ENCODE measurements around the gene MEIKIN.

GRCh38 chr5:129092856-129093218, 1.7 kb upstream of the ISOC1 start:
- RRBS, result no CpG with 5 or more reads among the region's 3 CpGs

DNA sequence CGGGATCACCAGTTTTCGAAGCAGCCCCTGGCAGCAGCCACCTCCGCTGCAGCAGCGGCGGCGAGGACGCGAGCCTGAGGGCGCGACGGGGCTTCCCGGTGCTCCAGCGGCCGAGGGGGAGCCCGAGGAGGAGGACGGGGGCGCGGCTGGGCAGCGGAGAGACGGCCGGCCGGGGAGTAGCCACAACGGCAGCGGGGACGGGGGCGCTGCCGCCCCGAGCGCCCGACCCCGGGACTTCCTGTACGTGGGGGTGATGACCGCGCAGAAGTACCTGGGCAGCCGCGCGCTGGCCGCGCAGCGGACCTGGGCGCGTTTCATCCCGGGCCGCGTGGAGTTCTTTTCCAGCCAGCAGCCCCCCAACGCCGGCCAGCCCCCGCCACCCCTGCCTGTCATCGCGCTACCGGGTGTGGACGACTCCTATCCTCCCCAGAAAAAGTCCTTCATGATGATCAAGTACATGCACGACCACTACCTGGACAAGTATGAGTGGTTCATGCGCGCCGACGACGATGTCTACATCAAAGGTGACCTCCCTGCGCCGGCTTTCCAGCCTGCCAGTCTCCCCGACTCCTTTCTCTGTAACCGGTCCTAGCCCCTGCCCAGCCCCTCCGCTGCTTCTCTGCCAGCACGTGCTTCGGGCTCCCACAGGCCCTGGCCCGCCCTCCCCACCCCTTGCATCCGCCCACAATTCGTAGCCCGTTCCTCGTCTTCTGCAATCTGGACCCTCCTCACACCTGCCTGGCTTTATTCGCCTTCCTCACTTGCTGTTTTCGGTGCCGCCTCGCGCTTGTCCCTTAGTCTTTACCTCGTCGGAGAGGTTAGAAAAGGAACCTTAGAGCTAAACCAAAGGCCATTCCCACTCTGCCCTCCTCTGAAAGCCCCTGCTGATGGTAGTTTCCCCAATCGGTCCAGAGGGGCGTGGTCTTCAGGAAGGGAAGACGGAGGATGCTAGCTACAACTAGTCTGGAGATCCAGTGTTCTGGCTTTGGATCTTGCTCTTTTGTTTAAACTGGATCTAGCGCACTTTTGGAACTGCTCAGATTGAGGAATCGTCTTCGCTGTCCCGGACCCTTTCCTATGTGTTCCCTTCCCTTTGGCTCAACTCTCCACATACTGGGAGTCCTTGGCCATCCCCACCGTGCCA, 1.2 kb downstream of the CHSY3 start:
- RRBS, result 2% methylated on average over 44 of the region's 85 CpGs

DNA sequence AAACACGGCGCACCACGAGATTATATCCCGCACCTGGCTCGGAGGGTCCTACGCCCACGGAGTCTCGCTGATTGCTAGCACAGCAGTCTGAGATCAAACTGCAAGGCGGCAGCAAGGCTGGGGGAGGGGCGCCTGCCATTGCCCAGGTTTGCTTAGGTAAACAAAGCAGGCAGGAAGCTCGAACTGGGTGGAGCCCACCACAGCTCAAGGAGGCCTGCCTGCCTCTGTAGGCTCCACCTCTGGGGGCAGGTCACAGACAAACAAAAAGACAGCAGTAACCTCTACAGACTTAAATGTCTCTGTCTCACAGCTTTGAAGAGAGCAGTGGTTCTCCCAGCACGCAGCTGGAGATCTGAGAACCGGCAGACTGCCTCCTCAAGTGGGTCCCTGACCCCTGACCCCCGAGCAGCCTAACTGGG, 347.0 kb downstream of the HINT1 start:
- RRBS, result no CpG with 5 or more reads among the region's 14 CpGs

DNA sequence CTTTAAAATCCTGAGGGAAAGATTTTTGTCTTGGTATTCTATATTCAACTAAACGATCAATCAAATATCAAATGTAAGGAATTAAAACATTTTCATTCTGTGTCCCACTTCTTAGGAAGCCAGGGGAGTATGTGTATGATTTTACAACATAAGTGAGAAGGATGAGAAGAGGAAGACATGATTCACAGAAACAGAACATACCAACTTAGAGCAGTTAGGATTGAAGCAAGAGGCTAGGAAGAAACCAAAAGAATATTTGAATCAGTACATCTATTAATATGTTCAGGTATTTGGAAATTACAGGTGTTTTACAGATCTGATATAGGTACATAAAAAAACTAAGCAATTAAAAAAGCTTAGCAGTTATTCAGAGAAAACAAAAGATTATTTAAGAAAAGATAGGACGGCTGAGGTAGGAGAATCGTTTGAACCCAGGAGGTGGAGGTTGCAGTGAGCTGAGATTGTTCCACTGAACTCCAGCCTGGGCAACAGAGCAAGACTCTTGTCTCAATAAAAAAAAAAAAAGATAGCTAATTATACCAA, 77.6 kb downstream of the CDC42SE2 start:
- RRBS, result no CpG with 5 or more reads among the region's 3 CpGs

- RRBS, result no CpG with 5 or more reads among the region's 7 CpGs
Measured at GRCh38 chr5:131417317-131417900, 153.6 kb downstream of the CDC42SE2 start.

DNA sequence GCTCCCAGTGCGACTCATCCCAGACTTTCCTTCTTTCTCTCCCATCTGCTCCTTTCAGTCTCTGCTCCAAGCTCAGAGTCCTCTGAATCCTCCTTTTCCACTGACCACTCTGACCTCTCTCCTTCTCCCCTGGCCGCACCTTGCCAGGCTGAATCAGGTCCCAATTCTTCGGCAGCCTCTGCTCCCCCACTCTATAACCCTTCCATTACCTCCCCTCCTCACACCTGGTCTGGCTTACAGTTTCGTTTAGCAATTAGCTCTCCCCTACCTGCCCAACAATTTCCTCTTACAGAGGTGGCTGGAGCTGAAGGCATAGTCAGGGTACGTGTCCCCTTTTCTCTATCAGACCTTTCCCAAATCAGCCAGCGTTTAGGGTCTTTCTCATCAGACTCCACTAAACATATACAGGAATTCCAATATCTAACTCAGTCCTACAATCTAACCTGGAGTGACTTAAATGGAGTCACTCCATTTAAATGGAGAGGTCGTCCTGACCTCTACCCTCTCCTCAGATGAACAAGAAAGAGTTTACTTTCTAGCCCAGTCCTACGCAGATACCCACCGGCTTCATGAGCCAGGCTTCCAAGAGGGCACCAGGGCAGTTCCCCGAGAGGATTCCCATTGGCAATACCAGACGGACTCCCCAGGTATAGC, 61.9 kb downstream of the RAPGEF6 start:
- RRBS, result no CpG with 5 or more reads among the region's 11 CpGs

GRCh38 chr5:131789539-131790280, 7.1 kb downstream of the FNIP1 start:
- RRBS, result no CpG with 5 or more reads among the region's 5 CpGs

DNA sequence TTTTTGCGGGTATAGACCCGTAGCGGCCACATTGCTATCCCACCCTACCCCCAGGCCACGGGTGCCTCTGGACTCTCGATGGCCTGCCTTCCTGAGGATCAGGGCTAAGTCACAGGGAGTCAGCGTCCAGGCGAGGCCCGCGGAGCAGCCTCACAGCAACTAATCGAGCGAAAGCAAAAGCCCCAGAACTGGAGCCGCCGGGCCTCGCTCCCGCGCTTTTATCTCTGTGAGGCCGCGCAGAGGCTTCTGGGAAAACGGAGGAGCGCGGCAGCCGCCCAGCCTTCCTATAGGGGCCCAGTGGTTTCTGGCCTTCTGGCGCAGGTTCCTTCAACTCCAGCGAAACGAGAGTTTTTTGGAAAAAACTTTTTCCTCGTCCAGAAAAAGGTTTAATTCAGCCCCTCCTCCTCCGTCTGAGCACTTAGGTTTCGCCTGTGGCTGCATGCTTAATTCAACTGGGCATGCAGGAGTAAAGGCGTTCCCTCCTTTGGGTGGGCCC, at the start of gene MEIKIN:
MEIKIN (minus strand) TSS at position 190 of the 496 bp plus-strand sequence.
- RRBS, result no CpG with 5 or more reads among the region's 29 CpGs

- RRBS, result no CpG with 5 or more reads among the region's 6 CpGs
Measured at GRCh38 chr5:132074551-132074806, 890 bp downstream of the CSF2 start.

- RRBS, result 18% methylated on average over 2 of the region's 23 CpGs
Measured at GRCh38 chr5:132259113-132259840, 1.8 kb downstream of the PDLIM4 start.

DNA sequence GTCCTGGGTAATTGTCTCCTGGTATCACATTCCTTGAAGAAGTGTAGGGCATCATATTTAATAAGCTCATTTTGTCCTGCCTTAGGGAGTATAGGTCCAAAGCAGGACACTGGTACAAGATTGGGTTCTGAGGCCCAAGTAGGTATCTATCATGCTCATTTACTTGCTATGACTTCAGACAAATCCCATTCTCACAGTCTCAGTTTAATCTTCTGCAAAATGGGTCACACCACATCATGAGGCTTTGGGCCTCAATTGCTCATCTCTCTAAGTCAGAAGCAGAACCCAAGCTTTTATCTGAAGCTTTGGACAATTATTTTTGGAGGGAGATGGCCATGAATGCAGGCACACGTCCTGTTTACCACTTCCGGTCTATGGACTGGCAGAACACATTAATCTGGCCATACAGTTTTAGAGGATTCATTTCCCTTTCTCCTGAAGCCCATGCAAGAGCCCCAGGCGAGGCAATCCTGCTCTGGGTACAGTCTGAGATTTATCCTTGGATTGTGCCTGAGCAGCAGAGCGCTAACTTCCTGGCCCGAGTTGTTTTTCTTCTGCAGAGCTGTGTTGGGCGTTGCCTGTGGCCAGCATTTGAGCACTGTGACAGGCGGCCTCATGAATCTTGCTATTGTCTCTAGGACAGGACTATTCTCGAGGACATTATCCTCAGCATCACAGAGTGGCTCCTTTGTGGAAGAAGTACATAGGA, 16.0 kb downstream of the SLC22A4 start:
- RRBS, result no CpG with 5 or more reads among the region's 8 CpGs

- RRBS, result no CpG with 5 or more reads among the region's 5 CpGs
Measured at GRCh38 chr5:132334661-132335325, 34.7 kb upstream of the SLC22A5 start.

DNA sequence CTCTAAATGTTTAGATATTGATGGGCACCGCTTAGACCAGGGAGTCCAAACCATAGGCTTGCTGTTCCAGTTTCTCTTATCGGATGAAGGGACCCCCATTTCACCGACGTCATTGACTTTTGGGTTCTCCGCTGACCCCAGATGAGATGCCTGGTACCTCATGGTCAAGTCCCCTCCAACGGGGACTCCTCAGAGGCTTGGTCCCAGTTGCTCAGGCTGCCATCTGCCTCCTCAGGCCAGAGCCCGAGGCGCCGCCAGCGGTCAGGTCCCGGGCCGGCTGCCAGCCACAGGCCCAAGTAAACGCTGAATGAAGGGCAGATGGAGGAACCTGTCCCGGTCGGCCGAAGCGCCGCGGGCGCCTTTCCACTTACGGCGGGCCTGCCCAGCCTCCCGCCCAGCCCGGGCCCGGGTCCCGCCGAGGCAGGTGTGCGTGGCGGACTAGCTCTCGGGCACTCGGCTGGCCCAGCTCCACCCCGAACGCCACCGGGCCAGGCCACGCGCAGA, 40.8 kb downstream of the SLC22A5 start:
- RRBS, result 1% methylated on average over 22 of the region's 36 CpGs

- RRBS, result no CpG with 5 or more reads among the region's 1 CpG
Measured at GRCh38 chr5:132414644-132414899, 45.1 kb downstream of the SLC22A5 start.

- RRBS, result no CpG with 5 or more reads among the region's 8 CpGs
Measured at GRCh38 chr5:132419611-132420018, 50.1 kb downstream of the SLC22A5 start.

- RRBS, result no CpG with 5 or more reads among the region's 7 CpGs
Measured at GRCh38 chr5:132455530-132456190, 34.9 kb downstream of the IRF1 start.

GRCh38 chr5:132459974-132460794, 30.4 kb downstream of the IRF1 start:
- RRBS, result no CpG with 5 or more reads among the region's 8 CpGs

- RRBS, result no CpG with 5 or more reads among the region's 10 CpGs
Measured at GRCh38 chr5:132486841-132487352, 3.7 kb downstream of the IRF1 start.